GM19239 (cell line): ENCODE data around the genes AHCTF1, OR14L1P, OR2L8 and OR2L2.

- RRBS = 93% methylated on average over 3 of the region's 20 CpGs
Measured at GRCh38 chr1:246607413-246607846, 41.2 kb downstream of the CNST start.

- RRBS = no CpG with 5 or more reads among the region's 8 CpGs
Measured at GRCh38 chr1:246621889-246622505, 55.7 kb downstream of the CNST start.

- RRBS = no CpG with 5 or more reads among the region's 5 CpGs
Measured at GRCh38 chr1:246681823-246682275, 42.4 kb upstream of the SCCPDH start.

GRCh38 chr1:246682276-246682795 is 41.9 kb upstream of the SCCPDH start:
- RRBS = no CpG with 5 or more reads among the region's 8 CpGs

DNA sequence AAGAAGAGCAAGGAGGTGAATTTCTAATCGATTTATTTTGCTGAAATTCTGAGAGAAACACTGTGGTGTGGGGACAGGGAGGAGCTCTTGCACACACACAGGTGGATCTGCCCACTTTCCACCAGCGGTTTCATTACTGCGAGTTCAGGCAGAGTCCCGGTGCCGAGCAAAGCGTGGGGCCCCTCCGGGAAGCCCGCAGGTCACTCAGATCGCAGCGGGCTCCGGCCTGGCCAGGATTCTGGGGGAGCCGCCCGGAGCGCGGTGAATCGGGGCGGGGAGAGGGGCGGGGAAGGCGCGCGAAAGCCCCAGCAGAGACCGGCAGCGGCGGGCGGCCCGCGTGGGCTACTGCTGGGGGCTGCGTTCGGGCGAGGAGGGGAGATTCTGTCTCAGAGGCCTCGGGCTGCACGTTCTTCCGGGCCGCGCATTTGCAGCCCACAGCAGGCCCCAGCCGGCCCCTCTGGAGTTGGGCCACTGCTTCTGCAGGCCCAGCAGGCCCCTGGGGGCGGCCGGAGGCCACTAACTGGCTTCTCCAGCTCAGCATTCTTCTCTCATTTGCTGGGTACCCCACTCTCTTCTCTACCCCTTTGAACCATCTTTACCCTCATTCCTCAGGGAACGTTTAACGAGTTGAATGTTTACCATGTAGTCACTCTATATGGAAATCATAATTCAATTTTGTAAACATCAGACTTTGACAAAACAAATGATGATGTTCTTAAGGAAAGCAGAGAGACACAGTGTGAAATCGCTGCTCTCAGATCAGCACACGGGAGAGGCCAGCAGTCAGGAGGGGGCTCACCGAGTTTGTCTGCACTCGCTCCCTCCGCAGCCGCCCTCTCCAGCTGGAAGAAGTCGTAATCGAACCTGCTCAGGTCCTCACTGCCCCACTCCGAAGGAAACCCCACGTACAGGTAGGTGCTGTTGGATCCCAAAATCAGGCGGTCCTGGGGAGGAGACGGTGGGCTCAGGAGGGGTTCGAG is 64.9 kb downstream of the SCCPDH start:
- RRBS = 15% methylated on average over 22 of the region's 53 CpGs

GRCh38 chr1:246876426-246877638 is 54.9 kb downstream of the AHCTF1 start:
- RRBS = no CpG with 5 or more reads among the region's 9 CpGs

DNA sequence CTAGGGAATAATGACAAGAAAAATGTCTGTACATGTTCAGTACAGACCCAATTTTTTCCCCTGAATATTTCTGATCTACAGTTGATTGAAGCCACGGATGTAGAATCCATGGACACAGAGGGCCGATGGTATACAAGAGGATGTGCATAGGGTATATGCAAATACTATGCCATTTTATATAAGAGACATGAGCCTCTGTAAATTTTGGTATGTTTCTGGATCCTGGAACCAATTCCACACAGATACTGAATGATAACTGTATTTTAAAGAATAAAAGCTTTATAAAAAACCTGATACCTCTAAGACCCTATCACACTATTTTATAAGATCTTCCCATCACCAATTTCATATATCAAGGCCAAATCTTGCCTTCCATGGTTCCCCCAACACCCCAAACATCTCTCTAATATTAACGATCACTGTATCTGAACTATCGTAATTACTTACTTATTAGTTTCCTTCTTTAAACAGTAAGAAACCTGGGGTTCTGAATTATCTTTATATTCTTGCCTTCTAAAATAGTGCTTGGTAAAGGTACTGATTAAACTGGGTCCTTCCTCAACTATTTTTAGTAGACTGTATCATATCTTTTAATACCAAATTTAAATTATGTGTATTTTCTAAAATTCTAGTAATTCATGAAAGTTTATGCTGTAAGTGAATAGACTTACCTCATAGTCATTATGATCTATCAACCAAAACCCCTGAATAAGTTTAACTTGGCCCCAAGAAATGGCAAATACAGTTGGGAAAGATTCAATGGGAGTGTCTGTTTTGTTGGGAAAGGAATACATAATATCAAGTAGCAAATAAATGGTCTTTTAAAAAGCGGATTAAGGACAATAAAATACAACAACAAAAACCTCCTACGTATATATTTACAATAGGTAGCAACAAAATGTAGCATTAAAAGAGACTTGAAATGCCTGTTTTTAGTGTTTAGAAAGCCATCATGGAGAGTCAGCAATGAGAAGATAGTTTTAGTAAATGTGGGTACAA is 44.9 kb downstream of the AHCTF1 start:
- RRBS = no CpG with 5 or more reads among the region's 6 CpGs

- RRBS = no CpG with 5 or more reads among the region's 7 CpGs
Measured at GRCh38 chr1:246887921-246888856, 43.6 kb downstream of the AHCTF1 start.

- RRBS = under 1% methylated on average over 18 of the region's 47 CpGs
Measured at GRCh38 chr1:246931742-246932217, at the start of gene AHCTF1. Gene AHCTF1, minus strand, starts transcription at chr1:246931948.

DNA sequence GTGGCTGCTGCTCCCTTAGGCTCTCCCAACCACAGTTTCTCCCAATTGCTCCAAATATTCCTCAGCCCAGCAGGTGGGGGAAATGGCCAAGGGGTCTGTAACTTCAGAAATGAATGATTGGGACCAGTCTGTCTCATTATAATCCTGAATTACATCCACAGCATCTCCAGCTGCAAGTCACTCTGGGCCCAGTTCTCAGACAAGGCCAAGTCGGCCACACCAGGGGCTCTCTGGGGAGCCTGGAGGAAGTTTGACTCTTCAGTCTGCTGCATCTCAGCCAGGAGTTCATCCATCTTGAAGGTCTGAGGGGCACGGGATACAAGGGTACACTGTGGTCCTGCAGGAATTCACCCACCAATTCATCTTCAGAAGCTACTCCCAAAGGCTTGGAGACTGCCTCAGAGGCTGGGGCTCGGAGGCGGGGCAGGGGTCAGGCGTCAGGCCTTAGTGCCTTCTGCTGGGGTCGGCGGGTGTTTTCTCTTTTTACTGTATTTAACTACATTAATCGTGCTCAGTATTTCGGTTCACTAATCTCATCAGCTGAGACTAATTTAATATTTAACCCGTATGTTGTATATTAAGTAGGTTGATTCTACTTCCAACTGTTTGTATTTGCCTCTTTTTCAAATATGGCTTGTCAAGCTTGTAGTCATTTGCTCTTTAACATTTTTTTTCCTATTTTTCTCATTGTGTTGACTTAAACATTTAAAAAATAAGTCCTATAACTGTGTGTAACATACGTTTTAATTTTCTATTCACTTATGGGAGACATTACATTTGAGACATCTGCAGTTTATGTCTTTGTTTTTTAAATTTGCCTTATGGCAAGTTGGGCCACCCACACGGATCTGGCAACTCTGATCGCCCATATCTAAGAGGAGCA is 13.4 kb upstream of the ZNF124 start:
- RRBS = no CpG with 5 or more reads among the region's 13 CpGs

- RRBS = 0% methylated on average over 3 of the region's 20 CpGs
Measured at GRCh38 chr1:247331076-247331252, 703 bp downstream of the ZNF496 start.

GRCh38 chr1:247347468-247348398 is 16.1 kb upstream of the ZNF496 start:
- RRBS = 16% methylated on average over 7 of the region's 35 CpGs

DNA sequence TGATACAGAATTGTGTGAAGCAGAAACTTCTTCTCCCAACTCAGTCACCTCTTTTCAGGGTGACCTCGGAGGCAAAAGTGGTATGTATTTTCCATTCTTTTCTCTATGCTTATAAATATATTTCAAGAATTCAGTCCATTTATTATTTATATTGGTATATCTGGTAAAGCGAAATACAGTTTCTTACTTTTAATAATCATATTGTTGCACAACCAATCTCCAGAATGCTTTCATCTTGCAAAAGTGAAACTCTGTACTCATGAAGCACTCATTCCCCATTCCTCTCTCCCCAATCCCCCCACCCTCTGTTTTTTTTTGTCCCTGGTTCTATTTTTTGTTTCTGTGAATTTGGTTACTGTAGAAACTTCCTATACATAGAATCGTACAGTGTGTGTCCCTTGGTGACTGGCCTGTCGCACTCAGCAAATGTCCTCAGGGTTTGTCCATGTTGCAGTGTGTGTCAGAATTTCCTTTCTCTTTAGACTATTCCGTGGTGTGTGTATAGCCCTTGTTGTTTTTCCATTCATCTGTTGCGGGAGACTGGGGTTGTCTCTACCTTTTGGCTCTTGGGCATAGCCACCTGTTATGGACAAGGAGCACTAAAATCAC is 7.9 kb upstream of the NLRP3 start:
- RRBS = no CpG with 5 or more reads among the region's 6 CpGs

GRCh38 chr1:247420995-247421564 is 5.1 kb downstream of the NLRP3 start:
- RRBS = no CpG with 5 or more reads among the region's 3 CpGs

GRCh38 chr1:247616859-247617384 is at the start of gene OR14L1P:
Gene OR14L1P, plus strand, starts transcription at chr1:247617143.
- RRBS = no CpG with 5 or more reads among the region's 8 CpGs

- RRBS = 42% methylated on average over 9 of the region's 63 CpGs
Measured at GRCh38 chr1:247639158-247639933, 22.4 kb downstream of the OR14L1P start.

DNA sequence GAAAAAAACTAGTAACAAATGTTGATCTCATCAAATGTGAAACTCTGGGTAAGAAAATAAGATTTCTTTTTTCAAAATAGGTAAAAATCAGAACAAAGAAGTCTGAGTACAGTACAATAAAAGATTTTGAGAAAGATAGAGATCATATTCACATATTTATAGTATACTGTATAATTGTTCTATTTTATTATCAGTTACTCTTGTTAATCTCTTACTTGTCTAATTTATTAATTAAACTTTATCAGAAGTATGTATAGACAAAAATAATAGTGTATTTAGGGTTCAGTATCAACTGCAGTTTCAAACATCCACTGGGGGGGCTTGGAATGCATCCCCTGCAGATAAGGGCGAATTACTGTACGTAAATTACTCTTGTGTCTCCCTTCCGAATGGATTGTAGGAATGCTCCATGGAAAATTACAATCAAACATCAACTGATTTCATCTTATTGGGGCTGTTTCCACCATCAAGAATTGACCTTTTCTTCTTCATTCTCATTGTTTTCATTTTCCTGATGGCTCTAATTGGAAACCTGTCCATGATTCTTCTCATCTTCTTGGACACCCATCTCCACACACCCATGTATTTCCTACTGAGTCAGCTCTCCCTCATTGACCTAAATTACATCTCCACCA is at the start of gene OR2L8:
Gene OR2L8, plus strand, starts transcription at position 410 of the 635 bp plus-strand sequence.
- RRBS = no CpG with 5 or more reads among the region's 3 CpGs

DNA sequence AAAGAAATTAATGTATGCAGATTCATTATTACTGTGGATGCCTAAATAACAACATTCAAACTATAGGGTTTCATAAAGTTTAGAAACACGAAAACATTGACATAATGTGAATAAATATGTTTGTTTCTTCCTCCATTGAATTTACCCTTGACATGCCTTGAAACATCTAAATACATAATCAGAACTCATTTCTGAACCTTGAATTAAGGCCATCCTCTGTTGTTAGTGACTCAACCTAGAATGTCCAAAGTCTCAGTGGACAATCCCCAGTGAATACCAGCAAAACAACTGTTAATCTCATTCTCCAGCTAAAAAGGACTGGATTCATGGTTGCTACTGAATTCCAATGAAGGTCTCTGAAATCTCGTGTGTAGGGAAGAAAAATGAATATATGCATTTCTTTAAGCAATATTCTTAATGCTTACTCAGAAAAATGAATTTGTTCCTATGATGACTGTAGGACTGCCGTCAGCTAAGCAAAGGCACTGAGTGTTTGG is at the start of gene OR2L2:
Gene OR2L2, plus strand, starts transcription at position 351 of the 497 bp plus-strand sequence.
- RRBS = no CpG with 5 or more reads among the region's 3 CpGs

DNA sequence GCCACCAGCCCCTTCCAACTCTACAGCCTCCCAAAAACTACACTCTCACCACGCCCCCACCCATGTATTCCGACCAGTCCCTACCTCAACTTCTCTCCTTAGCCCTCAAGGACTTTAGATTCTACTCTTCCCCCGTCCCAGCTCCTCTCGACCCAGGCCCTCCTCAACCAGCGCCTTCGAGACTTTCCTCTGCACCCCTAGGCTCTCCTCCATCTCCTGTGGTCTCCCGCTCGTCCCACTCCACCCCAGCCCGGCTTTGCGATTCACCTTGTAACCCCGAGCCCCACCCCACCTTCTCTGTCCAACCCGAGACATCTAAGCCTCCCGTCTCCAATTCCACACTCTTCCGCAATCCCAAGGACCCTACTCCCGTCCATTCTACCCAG is 304 bp downstream of the SH3BP5L start:
- RRBS = no CpG with 5 or more reads among the region's 15 CpGs

- RRBS = 3% methylated on average over 6 of the region's 30 CpGs
Measured at GRCh38 chr1:248857797-248858438, 967 bp downstream of the ZNF692 start.